Heart left ventricle (tissue), 7 donors: ENCODE results near the genes RNF111, BNIP2 and FOXB1.

DNA sequence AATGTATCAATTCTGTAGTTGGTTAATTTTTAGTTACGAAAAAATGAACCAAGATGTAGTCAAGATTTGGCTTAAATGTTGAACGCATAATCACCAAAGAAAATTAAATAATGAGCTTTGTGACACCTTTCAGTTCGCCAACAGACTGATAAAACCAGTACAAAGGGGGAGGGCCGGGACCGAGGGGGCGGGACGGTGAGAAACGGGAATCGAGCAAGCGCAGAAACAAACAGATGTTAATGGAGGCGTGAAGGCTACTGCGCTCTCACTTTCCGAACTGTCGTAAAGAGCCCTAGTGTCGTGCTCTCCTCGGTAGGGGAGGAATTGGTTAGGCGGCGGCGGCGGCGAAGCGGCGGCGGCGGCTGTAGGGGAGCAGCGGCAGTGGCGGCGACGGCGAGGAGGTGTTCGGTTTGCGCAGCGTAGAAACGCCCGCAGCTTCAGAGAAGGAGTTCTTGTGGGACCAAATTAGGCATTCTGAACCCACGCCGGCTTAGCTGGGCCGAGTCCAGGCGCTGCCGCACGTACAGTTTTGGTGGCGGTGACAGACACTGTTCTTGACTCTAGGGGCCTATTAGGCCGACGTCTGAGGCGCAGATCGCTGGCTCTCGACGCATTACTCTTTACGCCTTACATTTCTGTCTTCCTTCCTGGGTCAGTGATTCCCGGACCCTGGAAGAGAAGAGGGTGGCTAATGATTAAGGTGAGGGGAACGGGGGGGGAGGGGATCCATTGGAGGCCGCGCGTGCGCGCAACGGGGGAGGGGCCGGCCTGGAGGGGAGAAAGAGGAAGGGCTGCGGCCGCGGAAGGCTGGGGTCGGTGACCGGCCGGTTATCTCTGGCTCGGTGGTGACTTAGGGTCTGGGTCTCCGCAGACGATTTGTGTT is at the start of gene RNF111:
Gene RNF111 (plus strand): TSS at position 295 of the 883 bp plus-strand sequence.
- PRO-cap, 6 experiments: peak in 6 of 6 experiments; most common plus-strand start position 331 of the sequence (in 4); most common minus-strand start position 184 of the sequence (in 4)
- RAMPAGE, long total RNA, 2 experiments: start-site peak on the plus strand in 1 of 2 experiments, centred at position 323 of the sequence, 41 reads per replicate
- RRBS: under 1% methylated on average over 4 of the region's 67 CpGs

DNA sequence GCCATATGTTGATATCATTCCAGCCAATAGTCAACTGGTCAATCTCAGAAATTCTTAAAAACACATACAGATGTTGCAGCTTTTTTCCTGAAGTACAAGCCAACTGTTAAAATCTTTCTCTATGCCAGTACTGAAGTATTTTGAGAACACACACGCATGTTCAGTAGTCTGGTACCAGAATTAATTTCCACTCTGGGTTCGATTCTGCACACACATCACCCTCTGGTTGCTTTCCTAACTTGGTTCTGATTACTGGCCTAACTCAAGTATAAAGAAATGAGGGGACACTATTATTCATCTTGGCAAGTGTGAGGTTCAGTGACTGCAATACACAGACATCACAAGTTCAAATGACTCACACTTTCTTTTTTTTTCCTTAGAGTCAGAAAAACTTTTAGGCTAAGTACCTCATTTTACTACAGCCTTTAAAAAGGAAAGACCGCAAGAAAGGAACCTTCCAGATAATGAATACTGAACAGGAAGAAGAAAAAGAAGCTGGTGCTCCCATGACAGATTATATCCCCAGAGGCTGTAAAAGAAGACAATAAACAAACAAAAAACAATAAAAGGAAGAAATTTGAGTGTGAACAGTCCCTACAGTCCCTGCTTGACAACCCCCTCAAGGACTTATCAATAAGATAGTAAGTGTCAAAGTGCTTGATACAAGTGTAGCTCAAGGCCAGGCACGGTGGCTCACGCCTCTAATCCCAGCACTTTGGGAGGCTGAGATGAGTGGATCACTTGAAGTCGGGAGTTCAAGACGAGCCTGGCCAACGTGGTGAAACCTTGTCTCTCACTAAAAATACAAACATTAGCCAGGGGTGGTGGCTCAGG is 37.2 kb upstream of the LDHAL6B start:
- PRO-cap, 6 experiments: no peak in any of the 6 experiments
- RAMPAGE, long total RNA, 2 experiments: no peak in any of the 2 experiments
- RRBS: no CpG with 5 or more reads among the region's 8 CpGs

- PRO-cap, 6 experiments: no peak in any of the 6 experiments
- RAMPAGE, long total RNA, 2 experiments: no peak in any of the 2 experiments
- RRBS: no CpG with 5 or more reads among the region's 6 CpGs
These were observed 6.6 kb upstream of the LDHAL6B start for GRCh38 chr15:59199921-59200617.

DNA sequence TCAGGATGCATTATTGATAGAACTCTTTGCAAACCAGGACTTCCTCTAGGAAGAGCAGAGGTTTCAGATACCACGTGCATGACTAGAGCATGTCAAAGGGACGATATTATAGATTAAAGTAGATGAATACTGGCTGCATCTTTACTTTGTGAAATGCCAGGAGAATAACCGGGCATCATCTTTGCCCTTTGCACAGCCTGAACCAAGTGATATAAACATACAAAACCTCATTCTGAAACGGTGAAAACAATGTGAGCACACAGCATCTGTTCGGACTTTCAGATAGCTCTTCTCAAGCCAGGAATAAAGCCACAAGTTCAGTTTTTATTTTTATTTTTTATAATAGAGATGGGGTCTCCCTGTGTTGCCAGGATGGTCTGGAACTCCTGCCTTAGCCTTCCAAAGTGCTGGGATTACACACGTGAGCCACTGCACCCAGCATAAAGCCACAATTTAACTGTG is 65.2 kb downstream of the LDHAL6B start:
- PRO-cap, 6 experiments: no peak in any of the 6 experiments
- RAMPAGE, long total RNA, 2 experiments: no peak in any of the 2 experiments
- RRBS: no CpG with 5 or more reads among the region's 6 CpGs

GRCh38 chr15:59516577-59517008 is 78.6 kb downstream of the FAM81A start:
- PRO-cap, 6 experiments: no peak in any of the 6 experiments
- RAMPAGE, long total RNA, 2 experiments: no peak in any of the 2 experiments
- RRBS: no CpG with 5 or more reads among the region's 4 CpGs

GRCh38 chr15:59570209-59570877 is 41.2 kb upstream of the GCNT3 start:
- PRO-cap, 6 experiments: no peak in any of the 6 experiments
- RAMPAGE, long total RNA, 2 experiments: no peak in any of the 2 experiments
- RRBS: no CpG with 5 or more reads among the region's 4 CpGs

DNA sequence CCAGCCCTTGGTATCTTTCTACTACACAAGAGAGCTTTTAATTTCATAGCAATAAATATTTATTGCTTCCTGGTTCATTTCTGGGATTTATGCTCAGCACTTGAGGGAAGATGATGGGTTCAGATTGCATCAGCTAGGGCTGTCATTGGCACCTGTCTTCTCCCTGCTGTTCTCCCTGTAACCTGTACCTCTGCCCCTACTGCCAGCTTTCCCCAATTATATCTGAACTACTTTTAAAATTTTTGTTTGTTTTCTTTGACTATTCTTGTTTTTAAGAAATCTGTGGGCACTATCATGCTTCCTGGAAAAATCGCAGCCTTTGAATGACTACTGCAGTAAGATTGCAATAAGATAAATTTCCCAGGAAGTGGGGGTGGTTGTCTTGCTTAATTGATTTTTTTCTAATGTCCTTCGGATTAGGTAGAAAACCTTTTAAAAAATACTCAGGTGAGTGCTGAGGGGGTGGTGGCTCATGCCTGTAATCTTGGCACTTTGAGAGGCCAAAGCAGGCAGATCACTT is 24.2 kb upstream of the GCNT3 start:
- PRO-cap, 6 experiments: no peak in any of the 6 experiments
- RAMPAGE, long total RNA, 2 experiments: no peak in any of the 2 experiments
- RRBS: no CpG with 5 or more reads among the region's 2 CpGs

DNA sequence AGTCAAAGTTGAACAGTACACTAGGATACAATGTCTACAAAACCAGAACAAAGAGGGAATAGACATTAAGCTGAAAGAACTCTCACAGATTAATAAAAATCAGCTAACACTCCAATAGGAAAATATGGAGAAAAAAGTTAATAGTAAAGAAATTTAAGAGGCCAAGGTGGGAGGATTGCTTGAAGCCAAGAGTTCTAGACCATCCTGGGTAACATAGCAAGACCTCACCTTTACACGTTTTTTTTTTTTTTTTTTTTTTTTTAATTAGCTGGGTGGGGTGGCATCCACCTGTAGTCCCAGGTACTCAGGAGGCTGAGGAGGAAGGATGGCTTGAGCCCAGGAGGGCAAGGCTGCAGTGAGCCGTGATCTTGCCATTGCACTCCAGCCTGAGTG is 18.4 kb upstream of the GCNT3 start:
- PRO-cap, 6 experiments: no peak in any of the 6 experiments
- RAMPAGE, long total RNA, 2 experiments: no peak in any of the 2 experiments
- RRBS: no CpG with 5 or more reads among the region's 2 CpGs

DNA sequence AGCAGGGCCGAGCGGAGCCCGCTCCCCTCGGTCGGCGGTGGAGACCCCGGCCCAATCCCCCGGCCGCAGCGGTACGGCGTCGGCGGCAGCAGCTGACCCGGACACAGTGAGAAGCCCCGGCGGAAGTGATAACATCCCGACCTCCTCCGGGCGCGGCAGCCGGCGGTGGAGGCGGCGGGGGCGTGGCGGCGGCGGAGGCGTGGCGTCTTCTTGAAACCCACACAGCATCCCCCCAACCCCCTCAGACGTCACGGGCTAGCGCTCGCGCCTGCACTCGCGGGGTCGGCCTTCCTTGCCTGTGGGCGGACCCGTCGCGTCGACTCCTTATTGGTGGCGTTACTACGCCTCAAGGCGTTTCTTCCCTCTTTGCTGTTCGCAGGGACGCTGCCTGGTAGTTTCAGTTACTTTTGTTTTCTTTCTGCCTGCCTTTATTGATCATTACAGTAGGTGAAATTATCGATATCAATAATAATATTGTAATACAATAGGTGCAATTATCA is at the start of gene BNIP2:
Gene BNIP2 (minus strand): TSS at position 108 of the 500 bp plus-strand sequence.
- PRO-cap, 6 experiments: peak in 6 of 6 experiments; most common plus-strand start position 244 of the sequence (in 6); most common minus-strand start position 108 of the sequence (in 5)
- RAMPAGE, long total RNA, 2 experiments: start-site peak on the minus strand in 2 of 2 experiments, centred at positions 92 to 100 of the sequence, 1,617 to 2,040 reads per replicate
- RRBS: 2% methylated on average over 13 of the region's 50 CpGs

- PRO-cap, 6 experiments: no peak in any of the 6 experiments
- RAMPAGE, long total RNA, 2 experiments: no peak in any of the 2 experiments
- RRBS: no CpG with 5 or more reads among the region's 19 CpGs
These were observed 7.7 kb upstream of the FOXB1 start for GRCh38 chr15:59996471-59996841.

- PRO-cap, 6 experiments: no peak in any of the 6 experiments
- RAMPAGE, long total RNA, 2 experiments: no peak in any of the 2 experiments
- RRBS: 3% methylated on average over 14 of the region's 47 CpGs
These were observed at the start of gene FOXB1 for GRCh38 chr15:60003499-60004430. Gene FOXB1 (plus strand): TSS chr15:60004311.

DNA sequence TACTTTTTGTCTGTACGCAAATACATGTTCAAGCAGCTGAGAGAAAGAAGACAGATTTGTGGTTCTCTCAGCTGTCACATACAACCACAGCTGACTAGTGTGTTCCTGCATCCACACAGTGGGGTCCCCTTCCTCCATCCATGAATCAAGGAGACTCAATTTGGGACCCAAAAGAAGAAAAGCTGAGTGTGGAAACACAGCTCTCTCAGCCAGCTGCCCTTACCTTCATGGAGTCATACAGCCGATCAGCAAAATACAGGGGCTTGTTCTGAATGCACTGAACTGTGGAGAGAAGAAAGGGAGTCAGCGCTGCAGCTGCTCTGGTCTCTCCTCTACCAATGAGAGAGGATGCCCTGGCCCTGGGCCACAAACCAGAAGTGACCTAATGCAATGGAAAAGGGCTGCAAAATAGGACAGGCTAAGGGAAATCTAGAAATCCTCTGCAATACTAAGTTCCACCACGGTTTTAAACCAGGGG is 46.8 kb downstream of the ANXA2 start:
- PRO-cap, 6 experiments: no peak in any of the 6 experiments
- RAMPAGE, long total RNA, 2 experiments: no peak in any of the 2 experiments
- RRBS: no CpG with 5 or more reads among the region's 4 CpGs

DNA sequence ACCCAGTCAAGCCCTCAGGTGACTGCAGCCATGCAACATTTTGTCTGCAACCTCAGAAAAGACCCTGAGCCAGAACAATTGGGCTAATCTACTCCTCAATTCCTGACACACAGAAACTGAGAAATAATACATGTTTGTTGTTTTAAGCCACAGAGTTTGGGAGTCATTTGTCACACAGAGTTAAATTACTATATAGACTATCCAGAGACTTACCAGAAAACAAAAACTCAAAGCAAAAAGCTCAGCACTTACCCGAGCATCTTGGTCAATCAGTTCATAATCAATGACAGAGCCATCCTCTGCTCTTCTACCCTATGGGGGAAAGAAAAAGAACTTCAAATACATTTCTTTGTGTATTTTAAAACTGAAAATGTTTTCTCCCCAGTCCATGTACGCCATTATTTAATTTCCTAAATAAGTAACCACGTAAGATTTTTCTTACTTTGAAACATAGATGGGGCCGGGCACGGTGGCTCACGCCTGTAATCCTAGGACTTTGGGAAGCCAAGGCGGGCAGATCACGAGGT is 43.8 kb downstream of the ANXA2 start:
- PRO-cap, 6 experiments: peak in 1 of 6 experiments; most common minus-strand start position 273 of the sequence (in 1)
- RAMPAGE, long total RNA, 2 experiments: no peak in any of the 2 experiments
- RRBS: no CpG with 5 or more reads among the region's 8 CpGs

DNA sequence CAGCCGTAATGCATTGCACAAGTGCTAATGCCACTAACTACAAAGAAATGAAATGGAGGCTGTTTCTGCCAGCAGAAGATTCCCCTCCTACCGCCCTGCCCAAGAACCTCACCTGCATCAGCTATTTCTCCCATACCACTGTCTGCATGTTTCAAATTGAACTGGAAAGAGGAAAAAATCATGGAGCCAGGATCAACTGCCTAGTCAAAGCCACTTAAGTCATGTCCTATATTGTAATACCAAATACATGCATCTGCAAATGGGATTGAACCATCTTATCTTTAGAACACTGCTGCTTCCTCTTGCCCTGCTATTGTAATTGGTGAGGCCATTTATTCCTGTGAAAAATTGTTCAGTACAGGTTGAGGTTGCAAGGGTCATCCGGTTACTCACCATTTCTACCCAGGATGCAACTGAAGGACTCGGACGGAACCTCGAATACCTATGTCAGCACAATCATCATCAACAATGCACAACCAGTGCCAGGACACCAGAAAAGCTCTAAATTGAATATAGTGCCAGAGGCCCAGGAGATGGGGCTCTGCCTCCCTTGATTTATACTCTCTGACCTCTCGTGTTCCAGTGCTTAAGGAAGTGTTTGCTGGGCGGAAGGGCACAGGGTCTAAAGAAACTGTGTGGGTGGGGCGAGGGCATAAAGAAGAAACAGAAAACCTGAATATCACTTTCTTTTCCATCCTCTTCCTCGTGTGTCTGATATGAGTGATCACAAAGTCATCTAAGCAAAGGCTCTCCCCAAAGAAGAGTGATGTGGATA is 27.4 kb downstream of the ANXA2 start:
- PRO-cap, 6 experiments: no peak in any of the 6 experiments
- RAMPAGE, long total RNA, 2 experiments: no peak in any of the 2 experiments
- RRBS: no CpG with 5 or more reads among the region's 10 CpGs

- PRO-cap, 6 experiments: no peak in any of the 6 experiments
- RAMPAGE, long total RNA, 2 experiments: no peak in any of the 2 experiments
- RRBS: no CpG with 5 or more reads among the region's 5 CpGs
These were observed 7.7 kb downstream of the ANXA2 start for GRCh38 chr15:60389981-60390529.

- PRO-cap, 6 experiments: peak in 1 of 6 experiments; most common plus-strand start chr15:60396768 (in 1)
- RAMPAGE, long total RNA, 2 experiments: no peak in any of the 2 experiments
- RRBS: no CpG with 5 or more reads among the region's 18 CpGs
These were observed 1.5 kb downstream of the ANXA2 start for GRCh38 chr15:60395981-60396999.

GRCh38 chr15:60563547-60563995 is 84.6 kb upstream of the ICE2 start:
- PRO-cap, 6 experiments: no peak in any of the 6 experiments
- RAMPAGE, long total RNA, 2 experiments: no peak in any of the 2 experiments
- RRBS: no CpG with 5 or more reads among the region's 3 CpGs

GRCh38 chr15:60612743-60613036 is 133.7 kb upstream of the ICE2 start:
- PRO-cap, 6 experiments: no peak in any of the 6 experiments
- RAMPAGE, long total RNA, 2 experiments: no peak in any of the 2 experiments
- RRBS: no CpG with 5 or more reads among the region's 1 CpG

GRCh38 chr15:60682454-60683327 is 203.7 kb upstream of the ICE2 start:
- PRO-cap, 6 experiments: no peak in any of the 6 experiments
- RAMPAGE, long total RNA, 2 experiments: no peak in any of the 2 experiments
- RRBS: no CpG with 5 or more reads among the region's 12 CpGs

GRCh38 chr15:60752192-60752973 is 273.4 kb upstream of the ICE2 start:
- PRO-cap, 6 experiments: peak in 1 of 6 experiments; most common plus-strand start chr15:60752672 (in 1); most common minus-strand start chr15:60752589 (in 1)
- RAMPAGE, long total RNA, 2 experiments: no peak in any of the 2 experiments
- RRBS: no CpG with 5 or more reads among the region's 19 CpGs